HTERT-HM (cell line): ENCODE data around the genes CTNNBL1 and VSTM2L.

GRCh38 chr20:37179927-37180492, 880 bp downstream of the RPN2 start:
- RRBS, result no CpG with 5 or more reads among the region's 8 CpGs

- RRBS, result no CpG with 5 or more reads among the region's 6 CpGs
Observed at GRCh38 chr20:37228738-37229184, 32.9 kb downstream of the GHRH start.

DNA sequence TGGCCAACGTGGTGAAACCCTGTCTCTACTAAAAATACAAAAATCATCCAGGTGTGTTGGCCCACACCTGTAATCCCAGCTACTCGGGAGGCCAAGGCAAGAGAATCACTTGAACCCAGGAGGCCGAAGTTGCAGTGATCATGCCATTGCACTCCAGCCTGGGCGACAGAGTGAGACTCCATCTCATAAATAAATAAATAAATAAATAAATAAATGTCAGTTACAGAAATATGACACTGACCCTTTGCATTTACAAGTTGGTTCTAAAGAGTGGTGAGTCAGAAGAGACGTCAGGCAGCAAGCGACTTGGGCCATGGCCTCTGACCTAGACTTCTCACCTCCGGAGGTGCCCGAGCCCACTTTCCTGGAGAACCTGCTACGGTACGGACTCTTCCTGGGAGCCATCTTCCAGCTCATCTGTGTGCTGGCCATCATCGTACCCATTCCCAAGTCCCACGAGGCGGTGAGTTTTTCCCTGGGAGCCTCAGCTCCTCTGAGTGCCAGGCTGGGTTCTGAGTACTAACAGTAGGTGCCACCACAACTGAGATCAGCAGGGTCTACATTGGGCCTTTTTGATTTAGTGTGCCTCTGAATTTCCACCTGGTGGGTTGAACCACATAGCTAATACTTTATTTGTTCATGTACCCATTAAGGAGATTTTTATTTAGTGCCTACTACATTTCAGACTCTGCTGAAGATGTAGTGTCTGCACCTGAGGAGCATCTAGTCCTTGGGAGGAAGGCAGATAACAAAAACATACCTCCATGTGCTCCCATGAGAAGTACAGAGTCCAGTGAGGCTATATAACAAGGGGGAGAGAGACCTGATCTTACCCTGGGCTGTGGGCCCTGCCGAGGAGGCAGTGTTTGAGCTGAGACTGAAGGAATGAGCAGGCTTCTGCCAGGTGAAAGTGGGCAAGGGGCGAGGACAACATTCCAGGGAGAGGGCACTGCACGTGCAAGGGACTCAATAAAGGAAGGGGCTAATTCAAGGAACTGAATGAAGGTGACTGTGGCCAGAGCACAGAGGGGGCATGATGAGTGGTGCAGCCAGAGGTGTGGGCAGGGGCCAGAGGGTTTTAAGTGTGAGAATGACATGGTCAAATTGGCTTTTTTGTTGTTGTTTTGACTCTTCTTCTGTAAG, 11.9 kb downstream of the MANBAL start:
- RRBS, result no CpG with 5 or more reads among the region's 16 CpGs

DNA sequence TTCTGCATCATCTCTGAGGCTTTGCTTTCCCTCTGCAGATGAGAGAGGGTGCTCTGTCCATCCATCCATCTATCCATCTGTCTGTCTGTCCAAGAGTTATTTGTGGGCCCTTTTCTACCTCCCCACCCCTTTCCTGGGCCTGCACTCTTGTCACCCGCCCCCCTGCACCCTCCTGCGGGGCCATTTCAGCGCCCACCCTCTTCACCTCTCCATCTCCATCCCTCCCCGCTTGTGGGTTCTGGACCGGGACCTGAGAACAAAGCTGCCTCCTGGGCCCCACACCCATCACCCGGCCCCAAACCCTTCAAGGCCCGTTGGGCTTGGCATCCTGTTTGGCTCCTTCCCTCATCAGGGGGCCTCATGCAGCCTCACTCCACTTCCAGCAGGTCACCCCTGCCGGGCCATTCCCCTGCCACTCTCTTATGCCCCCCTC, 67.3 kb downstream of the SRC start:
- RRBS, result 7% methylated on average over 1 of the region's 8 CpGs

DNA sequence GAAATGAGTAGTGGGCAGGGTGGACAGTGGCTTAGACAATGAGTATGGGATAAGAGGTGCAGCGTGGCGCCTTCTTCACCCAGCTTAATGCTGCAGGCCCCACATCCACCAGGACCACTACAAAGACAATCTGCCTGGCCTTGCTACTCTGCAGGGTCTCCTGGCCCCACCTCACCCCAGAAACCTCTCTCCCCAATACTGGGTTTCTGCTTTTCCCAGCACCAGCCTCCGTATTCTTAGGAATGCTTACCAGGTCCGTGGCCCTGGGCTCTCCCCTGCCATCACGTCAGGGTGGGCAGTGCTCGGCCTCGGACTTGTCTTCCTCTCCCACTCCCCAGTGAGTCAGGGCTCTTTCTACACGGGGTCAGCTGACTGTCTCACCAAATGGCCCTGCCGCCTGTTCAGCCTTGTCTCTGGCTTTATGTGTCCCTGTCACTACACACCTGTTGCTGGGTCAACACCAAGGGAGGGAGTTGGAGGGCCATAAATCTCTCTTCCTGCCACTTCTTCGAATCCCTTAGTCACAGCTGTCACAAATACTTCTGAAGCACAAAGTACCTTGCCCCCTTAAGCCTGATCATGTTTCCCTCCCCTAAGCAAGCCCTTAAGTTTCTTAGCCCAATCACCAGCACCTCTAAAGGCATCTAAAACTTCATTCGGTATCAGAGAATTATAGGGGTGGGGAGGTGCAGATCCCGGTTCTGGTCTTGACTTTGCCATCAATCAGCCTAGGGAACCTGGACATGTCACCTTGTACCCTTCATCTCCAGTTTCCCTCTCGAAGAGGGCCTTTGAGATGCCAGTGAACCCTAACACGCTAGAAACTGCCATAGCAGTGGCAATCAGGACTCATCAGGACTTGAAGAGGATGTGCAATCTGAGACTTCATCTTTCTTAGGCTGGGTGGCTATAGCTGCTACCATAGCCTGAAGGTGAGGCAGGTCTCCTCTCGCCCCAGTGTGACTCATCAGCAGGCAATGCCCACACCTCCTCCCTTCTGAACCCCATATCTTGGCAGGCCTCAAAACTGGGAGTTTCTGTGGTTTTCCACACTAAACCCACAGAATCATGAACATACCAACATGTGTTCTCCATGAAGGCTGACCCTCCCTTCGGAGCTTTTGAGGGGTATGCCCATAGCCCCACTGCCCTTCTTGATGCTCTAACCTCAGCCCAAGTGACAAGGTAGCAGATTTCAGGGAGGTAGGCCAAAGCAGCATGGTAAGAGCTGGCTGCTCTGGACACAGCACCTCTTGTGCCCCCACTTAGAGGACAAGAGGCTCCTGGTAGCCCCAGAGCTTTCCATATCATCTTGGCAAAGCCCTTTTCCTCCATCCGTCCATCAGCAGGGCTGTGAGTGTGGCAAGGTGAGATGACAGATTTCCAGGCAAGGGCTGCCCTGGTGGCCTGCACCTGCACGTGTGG, 3.0 kb downstream of the BLCAP start:
- RRBS, result no CpG with 5 or more reads among the region's 18 CpGs

DNA sequence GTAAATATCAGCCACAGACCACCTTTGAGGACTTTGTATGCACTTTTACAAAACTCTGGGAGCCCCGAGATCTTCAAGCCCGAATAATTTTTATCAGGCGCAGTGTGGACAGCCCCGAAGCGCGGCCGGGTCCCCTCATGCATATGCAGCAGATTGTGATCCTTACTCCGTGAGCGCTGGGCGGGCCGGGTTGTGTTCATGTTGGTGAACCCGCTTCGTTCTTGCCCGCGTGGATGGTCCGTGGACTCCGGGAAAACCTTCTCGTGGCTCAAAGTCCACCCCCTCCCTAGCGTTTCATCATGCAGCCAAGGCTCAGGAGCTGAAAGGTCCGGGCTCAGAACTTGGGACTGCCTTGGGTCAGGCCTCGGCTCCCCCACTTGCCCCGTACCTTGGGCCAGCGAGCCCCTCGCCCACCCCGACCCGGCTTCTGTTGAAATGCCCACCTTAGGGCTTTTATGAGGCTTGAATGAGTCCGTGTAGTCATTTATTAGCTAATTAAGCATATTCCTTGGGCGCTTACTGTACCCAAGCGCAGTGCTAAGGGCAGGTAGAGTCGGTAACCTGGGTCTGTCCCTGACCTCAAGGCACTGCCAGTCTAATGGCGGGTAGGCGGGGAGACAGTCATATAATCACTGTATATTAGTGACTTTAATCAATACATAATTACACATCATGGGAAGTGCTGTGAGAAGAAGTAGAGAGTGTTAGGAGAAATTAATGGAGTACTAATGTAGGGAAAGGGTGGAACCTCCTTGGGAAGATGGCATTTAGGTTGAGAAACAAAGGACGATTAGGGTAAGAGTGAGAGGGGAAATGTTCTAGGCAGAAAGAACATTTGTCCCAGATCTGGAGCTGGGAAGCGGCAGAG, 562 bp upstream of the BLCAP start:
- RRBS, result 2% methylated on average over 17 of the region's 34 CpGs

DNA sequence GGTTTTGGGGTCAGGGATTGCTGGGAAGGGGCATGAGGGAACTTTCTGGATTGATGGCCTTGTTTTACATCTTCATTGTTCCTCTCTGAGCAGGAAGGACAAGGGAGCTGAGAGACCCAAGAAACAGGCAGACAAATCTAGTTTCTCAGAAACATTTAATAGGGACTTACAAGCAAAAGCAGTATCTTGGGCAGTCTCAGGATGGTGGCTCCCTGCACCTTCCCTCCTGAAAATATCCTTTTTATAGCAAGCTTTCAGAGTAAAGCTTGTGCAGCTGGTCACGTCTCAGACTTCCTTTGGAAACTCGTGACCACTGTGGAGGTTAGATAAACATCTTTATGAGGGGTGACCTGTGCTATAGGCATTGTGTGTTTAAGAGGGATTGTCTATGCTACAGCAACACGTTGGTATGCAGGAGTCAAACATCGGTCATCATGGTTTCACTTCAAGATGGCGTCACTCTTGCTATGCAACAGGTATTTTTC, 14.4 kb upstream of the BLCAP start:
- RRBS, result no CpG with 5 or more reads among the region's 5 CpGs

GRCh38 chr20:37693709-37694297, at the start of gene CTNNBL1:
Gene CTNNBL1 (plus strand): TSS chr20:37694030.
- RRBS, result 2% methylated on average over 2 of the region's 47 CpGs

DNA sequence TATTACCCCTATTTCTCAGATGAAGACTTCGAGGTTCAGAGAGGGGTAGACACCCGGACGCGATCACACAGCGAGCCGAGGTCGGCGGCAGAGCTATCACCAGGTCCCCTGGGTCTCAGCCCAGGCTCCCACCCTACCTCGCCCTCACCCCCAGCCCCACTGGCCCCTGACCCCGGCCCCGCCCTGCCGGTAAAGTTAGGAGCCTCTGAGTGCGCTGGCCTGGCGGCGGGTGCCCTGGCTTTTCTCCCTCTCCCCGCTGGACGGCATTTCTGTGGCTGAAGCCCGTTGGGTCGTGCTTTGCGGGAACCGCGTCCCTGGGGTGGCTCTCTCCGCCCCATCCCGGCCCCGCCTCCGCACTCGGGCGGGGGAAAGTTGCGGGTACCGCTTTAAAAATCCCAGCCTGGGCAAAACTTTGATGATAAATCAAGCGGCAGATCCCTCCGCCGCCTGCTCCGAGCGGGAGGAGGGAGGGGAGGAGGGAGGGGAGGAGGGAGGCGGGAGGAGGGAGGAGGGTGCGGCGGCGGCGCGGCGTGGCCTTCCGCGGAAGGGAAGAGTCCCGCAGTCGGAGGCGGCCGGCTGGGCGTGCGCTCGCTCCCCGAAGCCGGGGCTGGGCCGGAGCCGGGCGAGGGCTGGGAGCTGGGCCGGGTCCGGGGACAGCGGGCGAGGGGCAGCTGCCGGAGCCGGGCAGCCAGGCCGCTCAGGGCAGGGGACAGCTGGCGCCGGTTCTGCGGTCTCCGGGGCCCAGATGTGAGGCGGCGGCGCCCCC, at the start of gene VSTM2L:
Gene VSTM2L (plus strand): TSS at position 559 of the 766 bp plus-strand sequence.
- RRBS, result 7% methylated on average over 11 of the region's 70 CpGs

GRCh38 chr20:38083254-38083742, 49.8 kb downstream of the RPRD1B start:
- RRBS, result no CpG with 5 or more reads among the region's 6 CpGs

GRCh38 chr20:38108766-38109520, 56.1 kb downstream of the TGM2 start:
- RRBS, result no CpG with 5 or more reads among the region's 4 CpGs

DNA sequence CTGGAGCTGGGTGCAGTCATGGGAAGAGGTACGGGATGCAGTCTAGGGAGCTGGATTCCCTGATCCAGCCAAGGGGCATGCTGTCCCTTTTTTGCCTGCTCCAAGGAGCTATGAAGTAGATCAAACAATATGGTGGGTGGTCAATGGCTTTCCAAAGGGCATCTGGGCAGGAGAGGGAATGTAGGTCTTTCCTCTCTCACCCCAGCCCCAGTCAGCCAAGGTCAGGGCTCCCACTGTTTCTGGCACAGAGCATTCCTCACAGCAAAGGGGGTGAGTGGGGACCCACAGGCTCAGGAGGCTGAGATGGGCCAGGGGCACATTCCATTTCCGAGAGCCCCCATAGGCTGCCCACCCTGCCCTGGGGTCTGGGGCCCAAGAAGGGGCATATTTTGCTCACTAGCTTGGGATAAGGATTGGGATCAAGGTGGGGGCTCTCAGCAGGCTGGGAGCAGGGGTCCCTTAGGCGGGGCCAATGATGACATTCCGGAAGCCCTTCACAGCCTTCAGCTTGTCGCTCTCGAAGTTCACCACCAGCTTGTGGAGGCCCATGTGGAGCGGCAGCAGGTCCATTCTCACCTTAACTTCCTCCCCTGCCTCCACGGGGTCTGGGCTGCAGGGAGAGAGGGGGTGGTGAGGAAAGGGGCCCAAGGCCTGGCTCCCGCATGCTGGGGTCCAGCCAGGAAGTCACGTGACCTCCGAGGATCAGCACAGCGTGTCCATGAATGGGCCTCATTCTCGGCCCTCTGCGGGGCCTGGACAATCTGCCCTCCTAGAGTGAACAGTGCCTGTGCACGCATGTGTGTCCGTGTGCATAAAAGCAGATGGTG, 35.1 kb downstream of the TGM2 start:
- RRBS, result no CpG with 5 or more reads among the region's 16 CpGs

- RRBS, result no CpG with 5 or more reads among the region's 12 CpGs
Observed at GRCh38 chr20:38132067-38132644, 32.9 kb downstream of the TGM2 start.

DNA sequence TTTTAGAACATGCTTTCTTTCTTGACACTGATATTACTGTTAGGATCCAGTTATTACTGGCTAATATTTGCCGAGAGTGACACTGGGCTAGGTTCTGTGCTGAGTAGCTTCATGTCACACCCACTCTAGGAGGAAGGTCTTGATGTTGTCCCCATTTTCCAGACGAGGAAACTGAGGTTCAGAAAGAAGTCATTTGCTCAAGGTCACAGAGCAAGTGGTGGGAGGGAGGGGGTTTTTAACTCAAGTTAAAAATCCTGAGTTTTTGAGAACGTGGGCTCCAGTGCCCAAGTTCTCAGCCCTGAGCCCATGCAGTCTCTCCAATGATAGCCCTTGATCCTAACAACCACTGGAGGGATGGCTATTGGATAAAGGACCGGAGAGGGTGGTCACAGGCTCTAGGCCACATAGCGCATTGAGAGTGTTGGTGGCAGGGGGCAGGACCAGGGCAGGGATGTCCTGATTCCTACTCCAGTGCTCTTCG, 18.8 kb downstream of the TGM2 start:
- RRBS, result no CpG with 5 or more reads among the region's 6 CpGs

GRCh38 chr20:38173160-38173832, 8.2 kb upstream of the TGM2 start:
- RRBS, result no CpG with 5 or more reads among the region's 12 CpGs

DNA sequence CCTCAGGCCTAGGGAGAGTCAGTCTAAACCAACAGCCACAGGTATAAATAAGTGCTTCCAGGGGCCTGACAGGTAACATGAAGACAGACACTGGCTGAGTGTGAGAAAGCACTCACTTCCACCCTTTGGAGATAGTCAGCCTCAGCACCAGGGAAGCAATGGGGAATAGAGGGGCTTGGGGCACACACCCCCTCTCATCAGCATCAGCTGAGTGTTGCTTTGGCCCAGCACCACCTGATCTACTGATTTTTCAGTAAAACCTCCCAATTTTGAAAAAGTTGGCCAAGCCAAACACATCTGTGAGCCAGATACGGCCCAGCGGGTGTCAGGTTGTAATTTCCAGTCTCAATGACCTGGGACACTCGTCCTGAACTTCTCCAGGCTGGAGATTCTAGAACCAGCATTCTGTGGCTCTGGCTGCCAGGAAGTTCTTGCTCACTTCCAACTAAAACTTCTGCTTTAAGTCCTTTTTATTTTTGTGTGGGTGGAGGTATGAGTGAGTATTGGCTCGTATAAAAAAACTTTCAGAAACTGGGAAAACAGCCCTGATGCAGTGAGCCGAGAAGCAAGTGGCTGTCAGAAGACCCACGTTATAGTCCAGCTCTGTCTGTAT, 5.2 kb downstream of the KIAA1755 start:
- RRBS, result no CpG with 5 or more reads among the region's 6 CpGs

GRCh38 chr20:38446376-38447336, 26.0 kb upstream of the RALGAPB start:
- RRBS, result 2% methylated on average over 12 of the region's 62 CpGs

DNA sequence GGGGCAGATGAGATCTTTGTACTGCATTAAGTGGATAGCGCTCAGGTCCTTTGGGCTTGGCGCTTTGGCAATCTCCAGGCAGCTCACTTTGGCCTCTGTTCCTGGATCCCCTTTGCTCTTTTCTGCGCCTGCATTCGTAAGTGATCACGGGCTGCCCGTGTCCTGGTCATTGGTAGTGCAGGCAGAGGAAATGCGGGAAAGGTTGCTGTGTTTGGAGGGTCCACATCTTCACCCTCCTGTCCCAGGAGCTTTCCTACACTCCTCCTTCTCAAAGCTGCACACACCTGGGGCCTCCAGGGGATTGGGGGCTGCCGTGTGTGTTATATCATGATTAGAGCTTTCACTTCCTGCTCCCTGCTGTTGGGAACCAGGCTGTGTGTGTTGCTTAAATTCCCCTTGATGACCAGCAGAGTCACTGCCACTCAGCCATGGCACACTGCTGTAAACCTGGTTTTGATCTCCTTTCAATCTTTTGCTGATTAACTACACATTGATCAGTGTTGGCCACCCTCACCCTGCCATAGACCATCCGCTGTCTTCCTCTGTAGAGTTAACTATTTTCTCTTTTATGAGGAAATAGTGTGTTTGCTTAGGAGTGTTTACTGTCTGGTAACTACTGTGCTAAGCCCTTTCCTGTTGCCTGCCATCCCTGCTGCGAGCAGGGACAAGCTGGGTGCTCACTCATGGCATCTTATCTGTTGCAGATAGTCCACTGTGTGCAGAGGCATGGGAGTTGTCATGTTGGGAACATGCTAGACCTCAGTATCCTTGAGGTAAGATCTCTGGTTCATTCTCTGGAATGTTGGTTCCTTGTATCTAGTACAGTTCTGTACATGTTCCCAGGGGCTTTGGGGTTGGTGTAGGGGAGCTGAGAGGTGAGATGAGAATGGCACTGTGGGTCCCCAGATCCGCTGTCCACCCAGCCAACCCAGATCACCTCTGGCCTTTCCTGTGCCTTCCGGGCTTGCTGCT, 24.4 kb upstream of the RALGAPB start:
- RRBS, result no CpG with 5 or more reads among the region's 12 CpGs

DNA sequence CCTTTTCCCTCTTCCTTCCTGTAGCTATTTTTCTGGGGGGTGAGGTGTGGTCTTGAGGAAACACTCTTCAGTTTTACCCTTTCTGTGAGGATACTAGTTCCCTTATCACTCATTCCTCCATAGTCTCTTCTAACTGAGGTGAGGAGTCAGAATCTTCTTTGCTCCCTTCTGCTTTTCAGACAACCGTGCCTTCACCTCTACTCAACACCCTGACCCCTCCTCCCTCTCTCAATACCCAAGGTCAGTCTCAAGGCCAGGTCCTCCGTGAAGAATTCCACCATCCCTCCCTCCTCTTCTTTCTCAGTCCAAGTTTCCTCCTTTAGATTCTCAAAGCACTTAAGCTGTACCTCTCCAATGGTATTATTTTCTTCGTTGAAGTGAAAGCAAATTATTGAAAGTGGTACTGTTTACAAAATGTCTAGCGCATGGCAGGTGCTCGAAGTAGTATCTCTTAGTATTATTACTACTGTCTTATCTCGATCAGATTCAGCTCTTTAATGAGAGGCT, 768 bp upstream of the RALGAPB start:
- RRBS, result no CpG with 5 or more reads among the region's 6 CpGs

- RRBS, result no CpG with 5 or more reads among the region's 5 CpGs
Observed at GRCh38 chr20:40465027-40465436, 224.0 kb downstream of the MAFB start.